Measurements from ENCODE around the gene TKFC.

GRCh38 chr11:60980648-60981446 lies 9.4 kb downstream of the CD6 start:
- CAGE, long polyA plus RNA = no peak
- RRBS = 86% methylated on average over 2 of the region's 23 CpGs

DNA sequence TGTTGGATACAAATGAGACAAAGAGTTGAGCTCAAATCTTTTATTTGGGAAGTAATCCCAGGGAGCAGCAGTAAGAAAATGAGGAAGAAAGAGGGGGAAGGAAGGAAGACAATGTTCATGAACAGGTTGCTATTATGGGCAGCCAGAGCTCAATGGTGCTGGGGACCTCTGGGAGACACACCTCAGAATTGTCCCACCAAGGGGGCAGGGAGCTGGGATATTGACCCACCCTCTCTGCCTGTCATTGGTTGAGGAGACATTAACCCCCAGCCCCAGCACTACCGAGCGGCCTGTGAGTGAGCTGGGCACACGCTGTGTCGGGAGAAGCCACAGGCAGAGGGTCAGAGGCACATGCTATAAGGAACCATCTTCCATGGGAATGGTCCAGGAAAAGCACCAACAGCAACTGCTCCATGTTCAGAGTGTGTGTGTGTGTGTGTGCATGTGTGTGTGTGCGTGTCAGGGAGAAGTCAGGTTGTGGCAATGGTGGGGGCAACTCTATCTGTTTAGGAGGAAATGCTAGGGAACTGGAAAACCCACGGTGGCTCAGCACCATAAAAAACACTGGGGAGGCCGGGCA lies 49.1 kb downstream of the CD6 start:
- CAGE, long polyA plus RNA = no peak
- RRBS = no CpG with 5 or more reads among the region's 7 CpGs

DNA sequence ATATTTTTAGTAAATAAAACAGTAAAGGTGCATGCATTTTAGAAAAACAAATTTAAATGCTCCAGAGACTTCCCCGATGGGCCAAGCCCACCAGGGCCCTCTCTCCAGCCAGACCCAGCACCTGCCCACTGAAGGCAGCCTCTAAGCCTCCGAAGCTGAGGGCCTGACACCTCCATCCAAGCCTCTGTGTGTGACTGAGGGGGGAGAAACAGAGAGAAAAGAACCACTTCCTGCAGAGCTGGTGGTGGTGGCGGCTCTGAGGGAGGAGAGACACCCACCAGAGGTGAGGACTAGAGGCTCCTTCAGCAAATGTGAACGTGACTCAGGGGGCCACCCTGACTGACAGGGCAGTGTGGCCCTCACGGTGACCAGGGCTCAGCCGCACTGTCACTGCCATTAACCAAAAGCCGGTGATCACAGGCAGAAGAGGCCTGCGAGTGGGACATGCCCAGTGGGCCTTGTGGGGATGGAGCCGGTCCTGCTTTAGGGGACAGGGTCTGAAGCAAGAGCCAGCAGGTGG lies 31.1 kb upstream of the CD5 start:
- CAGE, long polyA plus RNA = no peak
- RRBS = 65% methylated on average over 3 of the region's 9 CpGs

DNA sequence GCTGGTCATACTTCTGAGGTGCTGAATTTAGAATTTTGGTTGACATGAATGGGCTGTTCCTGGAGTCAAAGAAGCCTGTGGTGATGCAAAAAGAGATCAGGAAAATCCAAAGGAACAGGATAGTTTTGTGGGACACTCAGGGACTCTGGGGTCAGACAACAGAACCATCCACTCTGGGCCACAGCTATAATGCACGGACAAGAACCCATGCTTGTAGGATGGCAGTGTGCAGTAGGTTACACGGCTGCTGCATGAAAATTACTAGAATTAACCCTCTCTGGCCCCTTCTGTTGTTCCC lies 22.2 kb upstream of the CD5 start:
- CAGE, long polyA plus RNA = no peak
- RRBS = no CpG with 5 or more reads among the region's 2 CpGs

GRCh38 chr11:61110640-61111076 lies 8.4 kb downstream of the CD5 start:
- CAGE, long polyA plus RNA = no peak
- RRBS = no CpG with 5 or more reads among the region's 7 CpGs

DNA sequence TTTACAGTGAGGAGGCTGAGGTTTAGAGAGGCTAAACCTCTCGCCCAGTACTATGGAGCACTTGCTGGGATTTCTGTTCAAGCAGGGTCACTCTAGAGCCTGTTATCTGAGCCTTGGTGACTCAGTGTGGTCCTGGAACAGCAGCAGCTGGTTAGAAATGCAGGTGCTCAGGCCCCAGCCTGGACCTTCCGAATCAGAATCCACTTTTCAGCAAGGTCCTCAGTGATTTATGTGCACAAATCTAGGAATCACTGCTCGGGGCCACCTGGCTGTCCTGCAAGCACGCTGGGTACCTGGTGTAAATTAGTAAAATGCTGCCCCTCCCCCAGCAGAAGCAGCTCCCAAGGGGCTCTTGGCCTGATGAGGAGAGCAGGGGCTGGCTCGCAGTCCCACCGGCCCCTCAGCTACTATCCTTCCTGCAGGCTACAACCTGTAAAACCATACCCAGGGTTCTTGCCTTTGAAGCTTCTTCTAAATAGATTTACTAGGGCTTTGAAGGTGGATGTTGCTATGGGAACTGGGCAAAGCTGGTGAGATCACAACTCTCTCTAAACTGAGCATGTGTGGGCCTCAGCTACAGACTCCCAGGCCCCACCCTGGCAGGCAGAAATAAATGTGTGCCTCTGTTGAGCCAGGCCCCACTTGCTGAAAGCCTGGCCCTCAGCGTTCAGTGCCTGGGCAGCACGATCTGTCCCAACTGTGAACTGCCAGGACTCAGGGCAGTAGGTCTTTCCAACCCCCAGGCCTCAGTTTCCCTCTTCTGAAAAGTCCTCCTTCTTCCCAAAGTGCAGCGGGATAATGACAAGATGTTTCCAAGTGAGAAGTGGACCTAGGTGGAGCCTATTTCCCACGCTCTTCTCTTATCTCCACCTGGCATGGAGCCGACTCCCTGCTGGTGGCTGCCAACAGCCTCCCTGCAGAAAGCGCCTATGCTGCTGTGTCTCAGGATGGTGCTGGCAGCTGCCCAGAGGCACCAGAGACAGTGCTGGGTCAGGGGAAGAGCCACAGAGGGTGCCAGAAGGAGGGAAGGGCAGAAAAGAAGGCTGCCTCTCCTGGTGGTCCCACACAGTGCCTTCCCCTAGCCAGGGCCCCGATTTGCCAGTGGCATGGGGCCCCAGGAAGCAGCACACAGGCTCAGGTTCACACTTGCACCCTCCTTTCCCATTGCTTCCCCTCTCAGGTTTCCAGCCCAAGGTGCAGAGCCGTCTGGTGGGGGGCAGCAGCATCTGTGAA lies 18.6 kb downstream of the CD5 start:
- CAGE, long polyA plus RNA = no peak
- RRBS = no CpG with 5 or more reads among the region's 14 CpGs

- CAGE, long polyA plus RNA = no peak
- RRBS = 97% methylated on average over 4 of the region's 11 CpGs
Measured at GRCh38 chr11:61131135-61131722, 28.9 kb downstream of the CD5 start.

DNA sequence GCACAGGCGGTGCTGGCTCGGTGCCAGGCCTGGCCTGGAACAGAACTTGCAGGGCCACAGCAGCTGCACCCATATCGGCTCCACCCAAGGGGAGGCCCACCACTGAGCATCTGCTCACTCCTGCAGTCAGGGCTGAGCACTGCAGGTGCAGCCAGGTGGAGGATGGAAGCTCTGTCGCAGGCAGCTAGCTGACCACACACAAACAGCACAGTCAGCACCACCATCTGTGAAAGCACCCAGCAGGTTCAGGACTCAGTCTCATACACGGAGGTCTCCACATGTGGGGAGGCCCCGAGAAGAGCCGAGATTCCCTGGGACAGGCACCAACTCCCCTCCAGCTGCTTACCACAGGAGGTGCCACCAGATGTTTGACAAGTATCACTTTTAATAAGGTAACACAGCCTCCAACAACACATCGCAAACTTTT lies 19.5 kb downstream of the VPS37C start:
- CAGE, long polyA plus RNA = no peak
- RRBS = no CpG with 5 or more reads among the region's 8 CpGs

DNA sequence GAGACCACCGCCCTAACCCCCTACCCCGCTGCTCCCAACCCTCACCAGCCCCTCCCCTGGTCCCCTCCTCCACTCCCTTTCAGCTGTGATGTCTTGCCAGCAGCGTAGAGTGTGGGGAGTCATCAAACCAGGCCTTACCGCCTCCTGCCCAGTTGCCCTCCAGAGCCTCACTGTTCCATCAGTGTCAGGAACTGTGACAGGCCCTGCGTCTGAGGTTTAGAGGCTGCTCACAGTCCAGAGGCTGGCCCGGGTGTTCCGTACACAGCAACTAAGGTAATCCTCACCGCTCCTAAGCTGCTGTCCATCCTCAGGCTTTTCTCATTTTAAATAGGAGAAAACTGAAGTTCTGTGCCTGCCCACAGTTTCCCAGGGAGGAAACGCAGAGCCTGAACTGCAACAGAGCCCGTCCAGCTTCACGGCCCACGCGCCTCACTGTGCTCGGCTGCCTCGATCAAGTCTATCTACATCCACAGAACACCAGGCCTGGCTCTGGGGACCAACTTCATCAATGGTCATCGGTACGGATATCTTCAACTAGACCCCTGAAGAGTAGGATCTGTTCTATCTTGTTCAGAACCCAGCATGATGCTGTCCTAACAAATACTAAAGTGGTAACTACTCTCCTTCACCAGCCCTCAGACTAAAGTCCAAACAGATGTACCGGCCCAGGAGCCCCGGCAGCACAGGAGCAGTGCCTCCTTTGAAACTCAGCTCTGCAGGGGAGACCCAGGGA lies 10.4 kb downstream of the VPS37C start:
- CAGE, long polyA plus RNA = no peak
- RRBS = no CpG with 5 or more reads among the region's 19 CpGs

GRCh38 chr11:61281504-61281893 lies 13.6 kb downstream of the VWCE start:
- CAGE, long polyA plus RNA = no peak
- RRBS = 7% methylated on average over 10 of the region's 21 CpGs

DNA sequence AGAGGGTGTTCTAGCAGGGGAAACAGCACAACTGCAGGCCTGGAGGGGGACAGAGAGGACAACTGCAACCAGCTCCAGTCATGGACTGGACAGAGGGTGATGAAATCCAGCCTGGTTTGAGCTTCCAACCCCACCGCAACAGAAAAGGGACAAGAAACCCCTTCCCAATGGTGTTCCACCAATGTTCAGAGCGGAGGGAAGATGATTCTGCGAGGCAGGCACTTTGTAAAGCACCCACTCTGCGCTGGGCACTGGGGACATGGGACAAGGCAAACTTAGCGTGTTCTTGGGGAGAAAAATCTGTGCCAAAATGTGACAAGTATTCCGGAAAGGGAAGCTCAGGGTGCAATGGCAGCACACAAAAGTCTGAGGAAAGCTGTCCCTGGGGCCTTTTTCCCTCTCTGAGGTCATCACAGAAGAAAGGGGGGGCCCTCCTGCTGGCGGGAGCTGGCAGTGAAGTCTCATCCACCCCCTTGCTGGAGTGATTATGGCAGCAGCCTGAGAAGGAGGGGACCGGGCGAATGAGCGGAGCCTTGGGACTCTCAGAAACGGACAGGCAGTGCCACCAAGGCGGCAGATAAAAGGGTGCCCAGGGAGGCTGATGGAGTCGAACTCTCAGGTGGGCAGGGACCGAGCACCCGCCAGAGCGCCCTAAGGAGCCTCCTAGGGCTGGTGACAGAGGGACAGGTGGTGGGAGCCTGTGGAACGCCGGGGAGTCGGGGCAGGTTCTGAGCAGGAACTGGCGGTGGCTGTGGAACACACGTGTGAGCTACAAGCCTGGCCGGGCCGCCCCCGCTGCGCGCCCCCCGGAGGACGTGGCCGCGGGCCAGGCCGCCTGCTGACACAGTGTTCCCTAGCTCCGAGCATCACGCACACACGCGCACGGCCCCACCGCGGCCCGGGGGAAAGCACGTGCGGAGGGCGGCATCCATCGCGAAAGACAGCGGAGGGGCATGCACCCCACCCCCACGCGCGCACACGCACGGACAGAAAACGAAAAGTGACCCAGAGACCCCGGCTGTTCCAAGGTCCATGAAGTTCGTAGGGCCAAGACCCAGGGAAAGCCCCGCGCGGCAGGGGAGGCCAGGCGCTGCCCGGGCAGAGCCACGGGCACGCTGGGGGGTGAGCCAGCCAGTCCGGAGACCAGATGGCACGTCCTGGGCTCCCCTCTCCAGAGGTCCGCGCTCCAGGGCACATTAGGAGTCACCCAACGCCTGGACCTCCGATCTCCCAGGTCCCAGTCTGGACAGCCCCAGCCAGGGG lies 1.2 kb downstream of the VWCE start:
- CAGE, long polyA plus RNA = no peak
- RRBS = 3% methylated on average over 33 of the region's 66 CpGs

DNA sequence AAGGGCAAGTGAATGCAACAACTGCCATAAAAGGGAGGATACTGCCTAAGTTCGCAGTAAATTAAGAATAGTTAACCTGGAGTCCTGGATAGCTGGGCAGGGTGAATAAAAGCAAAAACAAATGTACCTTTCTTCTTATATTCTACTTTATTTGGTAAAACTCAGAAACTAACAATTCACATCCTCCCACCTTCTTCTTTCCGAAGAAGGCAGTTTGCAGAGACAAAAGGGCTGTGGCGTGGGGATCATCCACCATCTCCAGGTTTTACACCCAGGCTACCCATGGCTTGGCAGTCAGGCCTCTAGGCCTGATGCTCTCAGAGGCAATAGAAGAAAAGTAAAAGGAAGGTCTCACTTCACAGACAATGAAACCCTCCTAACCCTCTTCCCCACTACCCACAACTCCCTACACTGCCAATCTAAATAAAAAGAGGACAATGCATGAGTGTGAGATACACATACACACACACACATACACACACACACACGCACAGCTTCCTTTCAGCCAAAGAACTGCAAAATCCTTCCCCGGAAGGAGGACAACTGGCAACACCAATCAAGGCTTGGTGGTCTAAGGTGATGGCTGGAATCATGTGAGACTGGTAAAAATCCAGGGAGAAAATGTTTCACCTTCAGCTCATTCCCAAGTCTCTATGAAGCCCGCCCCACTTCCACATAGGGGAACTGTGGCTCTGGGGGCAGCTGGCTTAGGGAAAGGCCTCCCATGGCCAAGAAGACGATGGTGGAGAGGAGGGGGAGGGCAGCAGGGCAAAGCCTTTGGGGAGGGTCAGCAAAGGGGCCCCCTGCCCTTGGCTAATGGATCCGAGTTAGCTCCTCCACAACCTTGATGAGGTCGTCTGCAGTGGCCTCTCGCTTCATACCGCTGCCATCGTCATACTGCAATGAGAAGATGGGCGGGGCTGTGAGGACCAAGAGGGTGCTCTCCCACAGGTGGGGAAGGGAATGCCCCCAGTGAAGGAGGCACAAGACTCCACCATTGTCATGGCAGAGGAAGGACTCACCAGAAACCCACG lies 4.5 kb upstream of the VWCE start:
- CAGE, long polyA plus RNA = no peak
- RRBS = no CpG with 5 or more reads among the region's 14 CpGs

- CAGE, long polyA plus RNA = start-site peak on the minus strand at chr11:61333039-61333102, 4,731 and 4,128 reads in 2 replicates; start-site peak on the plus strand at chr11:61333240-61333248, 169 and 138 reads in 2 replicates
- RRBS = 2% methylated on average over 25 of the region's 70 CpGs
Measured at GRCh38 chr11:61332961-61333732, at the start of gene TKFC. TSS of gene TKFC (plus strand) at chr11:61333228.

DNA sequence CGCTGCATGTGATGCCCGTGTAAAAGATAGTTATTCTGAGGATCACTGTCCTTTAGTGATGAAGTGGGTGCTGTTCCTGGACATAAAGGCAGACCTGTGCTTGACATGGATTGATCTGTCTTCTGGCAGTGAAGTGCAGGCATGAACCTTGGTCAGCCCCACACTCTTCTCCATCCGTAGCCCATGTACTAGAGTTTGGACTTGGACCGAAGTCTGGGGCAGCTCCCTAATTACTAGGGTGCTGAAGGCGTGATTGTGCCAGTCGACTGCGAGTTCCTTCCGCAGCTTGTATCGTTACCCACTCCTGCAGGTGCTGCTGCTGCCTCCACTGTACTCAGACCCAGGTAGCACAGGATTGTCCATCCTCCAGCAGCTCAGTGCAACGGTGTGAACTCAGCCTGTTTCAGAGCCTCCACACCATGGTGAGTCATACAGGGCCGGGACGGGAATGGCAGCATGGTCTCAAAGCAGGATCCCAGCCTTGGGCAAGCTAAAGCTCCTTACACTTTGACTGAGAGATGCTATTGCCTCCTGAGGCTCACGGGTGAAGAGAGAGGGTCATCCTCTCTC lies 1.4 kb downstream of the TKFC start:
- CAGE, long polyA plus RNA = no peak
- RRBS = no CpG with 5 or more reads among the region's 13 CpGs

DNA sequence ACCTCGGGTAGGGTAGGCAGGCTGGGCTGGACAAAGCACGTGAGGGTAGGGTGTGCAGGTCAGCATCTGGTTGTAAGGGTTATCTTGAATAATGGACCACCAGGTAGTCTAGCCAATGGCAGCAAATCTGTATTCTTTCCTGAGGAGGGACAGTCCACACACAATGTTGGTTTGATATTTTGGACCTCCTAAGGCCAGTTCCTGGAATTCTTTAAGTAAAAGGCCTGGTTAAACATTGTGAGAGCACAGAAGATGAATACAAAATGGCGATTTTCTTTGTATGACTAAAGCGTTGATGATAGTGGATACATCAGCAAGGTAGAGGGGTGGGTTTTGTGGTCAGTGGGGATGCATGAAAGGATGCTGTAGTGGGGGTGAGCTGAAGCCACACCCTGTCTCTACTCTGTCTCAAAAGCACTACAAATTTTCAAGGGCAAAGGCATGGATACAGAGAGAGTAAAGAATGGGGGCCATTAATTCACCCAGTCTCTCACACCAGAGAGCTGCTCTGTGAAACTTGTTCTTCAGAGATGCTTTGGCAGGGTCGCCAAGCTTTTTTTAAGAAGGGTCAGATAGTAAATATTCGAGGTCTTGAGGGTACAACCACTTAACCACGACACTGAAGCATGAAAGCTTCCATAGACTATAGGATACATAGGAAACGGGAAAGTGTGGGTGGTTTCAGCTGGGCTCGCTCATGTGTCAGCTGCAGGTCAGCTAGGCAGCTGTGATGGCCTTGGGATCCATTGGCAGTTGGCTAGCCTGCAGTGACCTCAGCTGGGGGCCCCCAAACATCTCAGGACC lies 8.2 kb downstream of the TMEM138 start:
- CAGE, long polyA plus RNA = no peak
- RRBS = no CpG with 5 or more reads among the region's 9 CpGs

GRCh38 chr11:61416083-61416713 lies 13.6 kb downstream of the CPSF7 start:
- CAGE, long polyA plus RNA = no peak
- RRBS = no CpG with 5 or more reads among the region's 8 CpGs

- CAGE, long polyA plus RNA = no peak
- RRBS = no CpG with 5 or more reads among the region's 16 CpGs
Measured at GRCh38 chr11:61498648-61499293, 9.8 kb upstream of the LRRC10B start.

DNA sequence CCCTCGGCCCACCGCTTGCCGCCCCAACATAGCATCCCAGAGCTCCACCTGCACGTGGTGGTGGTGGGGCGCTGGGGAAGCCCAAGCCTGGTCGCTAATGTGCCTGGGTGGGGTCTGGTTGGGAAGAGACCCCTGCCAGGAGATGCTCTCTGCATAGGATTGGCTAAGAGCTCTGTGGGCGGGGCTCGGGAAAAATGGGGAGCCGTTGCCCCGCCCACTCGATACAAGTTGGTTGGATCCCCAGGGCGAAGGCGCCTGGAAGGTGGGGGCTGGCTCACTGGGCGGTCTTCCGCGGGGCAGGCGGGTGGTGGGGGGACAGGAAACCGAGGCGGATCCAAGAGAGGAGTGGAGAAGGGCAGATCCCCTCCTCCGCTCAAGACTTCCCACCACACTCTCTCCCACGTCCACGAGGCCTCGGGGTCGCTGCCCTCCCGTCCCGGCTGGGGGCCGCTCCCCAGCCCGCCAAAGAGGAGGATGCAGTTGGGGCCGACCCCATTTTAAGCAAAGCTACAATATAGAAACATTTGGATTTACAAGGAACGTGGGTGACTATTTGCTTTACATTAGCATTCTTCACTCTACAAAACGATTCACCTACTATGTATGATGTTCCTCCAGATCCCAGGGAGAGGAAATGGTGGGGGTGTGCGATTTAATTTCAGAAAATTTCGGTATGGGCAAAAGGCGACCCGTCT lies 7.8 kb downstream of the LRRC10B start:
- CAGE, long polyA plus RNA = no peak
- RRBS = no CpG with 5 or more reads among the region's 35 CpGs

- CAGE, long polyA plus RNA = no peak
- RRBS = no CpG with 5 or more reads among the region's 14 CpGs
Measured at GRCh38 chr11:61610812-61611441, 30.1 kb upstream of the SYT7 start.

GRCh38 chr11:61688345-61688694 lies 8.1 kb downstream of the DAGLA start:
- CAGE, long polyA plus RNA = no peak
- RRBS = no CpG with 5 or more reads among the region's 6 CpGs

Measured in AG04450 (cell line).